Measurements from ENCODE around the gene PAQR5.

DNA sequence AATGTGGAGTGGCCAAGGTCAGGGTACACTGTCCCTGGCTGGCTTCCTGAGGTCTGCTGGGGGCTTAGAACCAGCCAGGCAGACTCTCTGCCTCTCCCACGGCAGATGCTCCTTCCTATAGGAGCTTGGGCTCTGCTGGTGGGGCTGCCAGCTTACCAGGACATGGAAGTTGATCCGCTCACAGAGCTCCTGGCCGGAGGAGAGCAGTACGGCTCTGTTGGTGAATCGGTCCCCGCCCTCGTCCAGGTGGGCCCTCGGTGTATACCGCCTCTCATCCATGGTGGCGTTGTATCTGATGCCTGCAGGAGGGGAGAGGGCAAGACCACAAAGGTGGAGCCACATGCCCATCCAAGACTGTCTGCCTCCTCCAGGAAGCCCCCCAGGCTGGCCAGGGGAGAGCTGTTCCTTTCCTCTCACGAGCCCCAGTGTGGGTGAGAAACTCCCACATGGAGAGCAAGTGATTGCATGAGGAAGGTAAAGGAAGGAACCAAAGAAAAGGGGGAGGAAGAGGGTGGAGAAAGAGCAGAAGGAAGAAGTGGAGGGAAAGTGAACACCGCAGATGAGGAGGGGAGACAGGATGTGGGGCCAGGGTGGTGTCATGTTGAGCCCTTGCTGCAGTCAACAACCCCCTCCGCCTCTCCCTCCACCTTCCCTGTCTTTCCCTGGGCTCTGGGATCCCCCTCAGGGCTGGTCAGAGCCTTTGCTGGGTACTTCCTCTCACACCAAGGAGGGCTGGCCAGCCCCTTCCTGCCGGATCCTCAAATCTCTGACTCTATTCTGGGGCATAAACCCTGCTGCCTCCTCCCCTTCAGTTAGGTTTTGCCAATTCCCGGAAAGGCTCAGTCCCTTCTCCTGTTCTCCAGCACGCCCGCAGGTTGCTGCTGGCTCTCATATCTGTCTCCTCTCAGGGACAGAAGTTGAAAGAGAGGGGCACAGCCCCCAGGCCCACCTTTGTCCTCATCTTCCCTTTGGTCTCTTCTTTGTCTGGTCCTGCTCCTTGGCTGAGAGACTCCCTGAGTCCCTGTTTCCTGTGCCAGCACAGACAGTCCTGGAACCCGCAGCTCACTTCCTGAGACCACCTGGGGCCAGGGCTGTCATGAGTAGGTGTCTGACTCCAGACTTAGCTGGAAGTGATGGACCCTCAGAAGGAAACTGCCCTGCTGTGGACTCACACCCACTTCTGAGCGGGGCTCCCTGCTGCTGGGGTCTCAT lies 49.4 kb downstream of the FEM1B start:
- PRO-cap = no peak

GRCh38 chr15:68543136-68543514 lies 35.7 kb upstream of the CORO2B start:
- PRO-cap = no peak

DNA sequence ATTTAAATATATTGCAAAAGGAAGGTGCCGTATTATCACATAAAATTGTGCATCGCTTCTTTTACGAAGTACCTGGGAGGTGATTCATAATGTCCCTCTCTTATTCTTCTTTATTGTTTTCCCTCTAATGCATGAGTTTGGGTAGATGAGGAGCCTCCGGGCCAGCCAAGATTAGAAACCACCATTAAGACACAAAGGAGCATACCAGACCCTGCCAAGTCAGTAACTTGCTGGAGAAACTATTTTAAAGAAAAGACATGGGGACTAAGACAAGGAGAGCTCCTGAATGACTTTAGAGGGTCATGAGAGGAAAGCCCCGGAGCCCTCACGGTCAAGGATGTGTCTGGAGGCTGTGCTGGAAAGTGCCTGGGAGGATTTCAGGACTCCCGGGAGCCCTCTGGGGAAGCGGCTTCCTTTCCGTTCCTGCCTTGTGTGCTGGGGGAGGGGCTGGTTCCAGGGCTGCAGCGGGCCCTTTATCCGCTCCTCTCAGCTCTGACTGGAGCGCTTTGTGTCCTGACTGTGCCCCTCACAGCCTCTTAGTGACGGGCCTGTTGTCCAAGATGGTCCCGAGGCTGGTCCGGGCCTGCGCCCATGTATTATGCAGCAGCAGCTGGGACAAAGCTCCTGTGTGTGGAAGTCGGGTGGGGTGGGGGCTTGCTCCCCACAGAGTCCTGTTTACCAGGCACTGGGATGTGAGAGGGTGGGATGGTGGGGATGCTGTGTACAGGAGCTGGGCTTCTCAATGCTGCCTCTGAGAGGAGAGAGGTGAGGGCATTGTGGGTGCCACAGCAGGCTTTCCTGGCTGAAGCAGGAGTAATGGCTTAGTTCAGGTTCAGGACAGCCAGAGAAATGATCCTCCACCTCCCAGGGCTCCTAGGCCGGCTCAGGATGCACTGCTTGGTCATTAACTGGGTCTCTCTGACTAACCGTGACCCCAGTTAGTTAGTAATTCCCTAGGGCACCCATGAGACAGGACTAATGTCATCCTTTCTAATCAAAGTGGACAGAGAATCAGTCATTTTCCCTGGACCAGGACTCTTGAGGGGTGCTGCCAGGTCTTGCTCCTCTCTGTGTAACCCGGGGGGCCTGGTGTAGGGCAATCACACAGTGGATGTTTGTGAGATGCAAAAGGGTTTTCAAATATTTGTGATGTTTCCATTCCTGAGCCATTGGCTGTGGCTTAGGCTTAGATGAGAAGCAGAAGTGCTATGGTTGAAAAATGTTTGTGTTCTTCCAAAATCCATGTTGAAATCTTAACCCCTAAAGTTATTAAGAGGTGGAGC lies 35.9 kb downstream of the CORO2B start:
- PRO-cap = no peak

DNA sequence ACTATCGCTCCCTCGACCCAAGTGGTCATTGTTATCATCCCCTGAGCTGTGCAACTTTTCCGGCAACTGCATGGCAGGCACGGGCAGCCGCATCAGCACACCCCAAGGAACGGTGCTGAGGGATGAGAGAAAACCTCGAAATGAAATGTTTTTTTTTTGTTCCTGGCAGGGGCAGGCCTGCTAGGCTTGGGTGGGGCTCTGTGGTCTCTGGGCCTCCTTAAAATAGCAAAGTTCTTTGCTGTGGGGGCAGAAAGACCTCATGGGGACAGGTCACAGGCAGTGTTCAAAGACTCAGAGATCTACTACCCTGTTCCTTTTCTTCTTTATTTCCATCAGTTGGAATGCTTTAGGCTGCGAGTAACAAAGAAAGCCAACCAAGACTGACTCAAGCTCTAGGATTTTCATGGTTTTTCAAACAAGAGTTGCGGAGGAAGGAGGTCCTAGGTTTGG lies 51.5 kb downstream of the CORO2B start:
- PRO-cap = no peak

DNA sequence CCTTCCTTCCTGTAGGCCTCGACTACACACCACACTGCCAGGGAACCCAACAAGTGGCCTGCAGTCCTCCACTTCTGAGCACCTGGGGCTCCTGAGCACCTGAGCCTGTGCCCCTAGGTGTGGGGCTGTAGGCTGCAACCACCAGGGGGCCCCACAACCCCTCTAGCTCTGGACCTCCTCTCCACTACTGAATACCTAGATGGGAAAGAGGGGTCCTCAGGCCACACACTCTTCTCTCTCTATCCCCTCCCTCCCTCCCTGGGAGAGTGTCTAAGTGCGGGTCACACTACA lies 37.0 kb downstream of the ANP32A start:
- PRO-cap = no peak

DNA sequence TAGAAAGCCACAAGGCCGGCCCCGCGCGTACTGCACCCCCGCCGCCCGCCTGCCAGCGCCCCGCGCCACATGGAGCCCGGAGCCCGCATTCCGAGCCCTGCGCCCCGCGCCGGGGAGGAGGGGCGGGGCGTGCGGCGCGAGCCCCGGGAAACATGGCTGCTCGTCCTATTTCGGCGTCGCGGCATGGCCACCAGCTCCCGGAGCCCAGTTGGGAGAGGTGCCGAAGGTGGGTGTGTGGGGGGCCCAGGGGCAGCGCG lies 2.7 kb downstream of the ANP32A start:
- PRO-cap = bidirectional peak, plus-strand start at position 173 of the sequence, minus-strand start at position 51 of the sequence

DNA sequence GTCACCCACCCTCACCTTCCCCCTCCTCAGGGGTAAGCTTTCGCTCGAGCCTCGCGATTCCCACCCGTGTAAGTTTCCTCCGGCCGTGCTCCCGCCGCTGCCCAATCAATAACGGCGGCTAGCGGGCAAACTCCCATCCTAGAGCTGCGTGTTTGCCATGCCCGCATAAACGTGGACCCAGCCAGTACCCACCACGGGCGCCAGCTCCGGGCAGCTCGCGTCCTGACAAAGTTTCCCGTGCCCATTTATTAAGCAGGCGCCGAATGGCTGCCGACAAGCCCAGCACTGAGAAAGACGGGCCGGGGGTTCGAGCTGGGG lies 1.4 kb downstream of the ANP32A start:
- PRO-cap = no peak

- PRO-cap = bidirectional peak, plus-strand start at chr15:68819783, minus-strand start at chr15:68819786; bidirectional peak, plus-strand start at chr15:68820279, minus-strand start at chr15:68820147
Measured at GRCh38 chr15:68819689-68820243, 929 bp downstream of the ANP32A start.

- PRO-cap = unidirectional peak, plus-strand start at chr15:69298940
Measured at GRCh38 chr15:69298655-69299686, at the start of gene PAQR5. TSS of gene PAQR5 (plus strand) at chr15:69298912.

- PRO-cap = no peak
Measured at GRCh38 chr15:69484709-69485230, 32.2 kb downstream of the RPLP1 start.

DNA sequence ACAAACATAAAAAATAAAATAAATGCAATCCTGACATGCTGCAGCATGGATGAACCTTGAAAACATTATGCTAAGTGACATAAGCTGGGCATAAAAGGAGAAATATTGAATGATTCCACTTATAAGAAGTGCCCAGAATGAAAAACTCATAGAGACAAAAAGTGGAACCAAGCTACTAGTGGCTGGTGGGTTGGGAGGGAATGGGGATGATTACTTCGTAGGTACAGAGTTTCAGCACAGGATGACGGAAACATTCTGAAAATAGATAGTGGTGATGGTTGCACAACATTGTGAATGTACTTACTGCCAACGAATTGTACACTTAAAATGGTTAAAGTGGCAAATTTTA lies 93.5 kb downstream of the RPLP1 start:
- PRO-cap = no peak

GRCh38 chr15:69755423-69756160 lies 303.0 kb downstream of the RPLP1 start:
- PRO-cap = no peak

- PRO-cap = no peak
Measured at GRCh38 chr15:69812735-69813261, 284.9 kb downstream of the TLE3 start.

GRCh38 chr15:70042405-70043147 lies 55.1 kb downstream of the TLE3 start:
- PRO-cap = no peak

- PRO-cap = no peak
Measured at GRCh38 chr15:70049271-70050023, 48.3 kb downstream of the TLE3 start.

- PRO-cap = no peak
Measured at GRCh38 chr15:70050024-70050449, 47.7 kb downstream of the TLE3 start.

DNA sequence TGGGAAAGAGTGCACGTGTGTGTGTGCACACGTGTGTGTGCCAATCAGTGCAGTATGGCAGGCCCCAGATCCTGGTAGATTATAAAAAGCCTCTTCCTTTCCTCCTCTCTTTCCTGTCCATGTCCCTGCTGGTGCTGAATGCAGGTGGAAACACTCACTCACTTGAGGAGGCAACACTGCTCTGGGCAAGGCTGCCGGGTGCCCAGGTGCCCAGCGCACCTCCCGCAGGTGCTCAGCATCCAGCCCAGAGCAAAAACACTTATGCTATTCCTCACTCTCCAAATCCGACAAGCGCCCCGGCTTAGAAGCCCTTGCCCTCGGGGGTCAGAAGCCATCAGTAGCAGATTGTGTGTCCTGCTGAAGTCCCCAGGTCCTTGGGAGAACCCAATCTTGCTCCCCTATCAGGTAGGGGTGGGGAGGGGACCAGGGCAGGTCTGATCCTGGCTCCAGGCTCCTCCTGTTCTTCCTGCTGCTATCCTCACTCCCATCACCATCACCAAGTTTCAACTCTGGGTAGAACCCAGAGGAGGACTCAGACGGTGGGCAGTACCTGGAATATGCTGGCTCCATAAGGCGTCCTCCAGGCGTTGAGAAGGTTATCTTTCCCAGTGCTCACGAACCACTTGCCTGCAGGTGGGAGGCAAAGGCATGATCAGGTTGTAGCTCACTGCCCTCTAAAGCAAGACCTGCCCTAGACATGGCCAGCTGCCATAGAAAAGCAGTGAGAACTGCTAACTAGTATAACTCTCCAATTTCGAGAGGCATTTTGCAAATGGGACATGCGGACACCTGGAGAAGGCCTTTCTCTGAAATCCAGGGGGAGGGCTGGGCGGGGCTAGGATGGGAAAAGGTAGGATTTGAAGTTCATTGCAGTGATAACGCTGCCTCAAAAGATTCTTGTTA lies 46.6 kb downstream of the TLE3 start:
- PRO-cap = no peak

- PRO-cap = unidirectional peak, minus-strand start at chr15:70062476; unidirectional peak, minus-strand start at chr15:70062720
Measured at GRCh38 chr15:70062172-70062985, 35.3 kb downstream of the TLE3 start.

GRCh38 chr15:70073508-70073916 lies 24.2 kb downstream of the TLE3 start:
- PRO-cap = no peak

DNA sequence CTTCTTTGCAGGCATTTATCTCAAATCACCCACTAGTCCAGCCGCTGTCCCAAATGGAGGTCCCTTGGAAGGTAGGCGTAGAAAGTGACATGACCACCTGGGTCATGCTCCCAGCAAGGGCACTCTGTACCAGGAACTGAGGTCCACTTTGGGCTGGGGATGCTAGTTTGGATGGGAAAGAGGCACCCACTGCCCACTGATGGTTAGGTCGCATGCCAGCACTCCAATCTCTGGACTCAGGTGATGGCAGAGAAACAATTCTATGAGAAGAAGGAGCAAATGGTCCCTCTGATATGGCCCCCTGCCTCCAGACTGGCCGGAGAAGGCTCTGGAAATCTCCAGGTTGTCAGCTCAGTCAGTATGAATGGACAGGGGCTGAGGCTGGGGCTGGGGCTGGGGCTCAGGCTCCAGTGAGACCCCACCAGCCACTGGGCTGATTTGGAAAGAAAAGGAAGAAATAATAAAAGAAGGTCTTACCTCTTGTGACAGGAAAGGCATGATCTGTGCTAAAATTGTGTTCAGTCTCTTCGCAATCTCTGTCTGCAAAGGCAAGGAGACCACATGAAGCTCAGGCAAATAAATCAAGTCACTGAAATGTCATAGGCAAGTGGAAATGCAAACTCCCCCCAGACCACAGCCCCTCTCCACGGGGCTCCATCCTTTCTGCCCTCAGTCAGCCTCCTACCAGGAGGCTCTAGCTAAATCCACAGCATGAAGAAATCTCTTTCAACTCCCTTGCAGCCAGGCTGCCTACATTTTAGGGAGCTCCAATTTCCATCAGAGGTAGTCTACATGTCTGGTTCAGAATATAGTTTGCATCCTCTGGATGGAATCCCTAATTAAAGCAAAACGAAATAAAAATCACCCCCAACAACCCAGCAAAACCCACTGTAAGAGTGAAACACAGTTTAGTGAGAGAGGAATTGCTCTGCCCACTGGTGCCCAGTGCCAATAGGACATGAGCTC lies 21.8 kb downstream of the TLE3 start:
- PRO-cap = no peak

Measured in Metastatic Pancreatic Carcinoma in the Ovary (tissue), 1 donor.